Body of pancreas (tissue), 2 donors: ENCODE data around the genes UCMA and FAM107B.

DNA sequence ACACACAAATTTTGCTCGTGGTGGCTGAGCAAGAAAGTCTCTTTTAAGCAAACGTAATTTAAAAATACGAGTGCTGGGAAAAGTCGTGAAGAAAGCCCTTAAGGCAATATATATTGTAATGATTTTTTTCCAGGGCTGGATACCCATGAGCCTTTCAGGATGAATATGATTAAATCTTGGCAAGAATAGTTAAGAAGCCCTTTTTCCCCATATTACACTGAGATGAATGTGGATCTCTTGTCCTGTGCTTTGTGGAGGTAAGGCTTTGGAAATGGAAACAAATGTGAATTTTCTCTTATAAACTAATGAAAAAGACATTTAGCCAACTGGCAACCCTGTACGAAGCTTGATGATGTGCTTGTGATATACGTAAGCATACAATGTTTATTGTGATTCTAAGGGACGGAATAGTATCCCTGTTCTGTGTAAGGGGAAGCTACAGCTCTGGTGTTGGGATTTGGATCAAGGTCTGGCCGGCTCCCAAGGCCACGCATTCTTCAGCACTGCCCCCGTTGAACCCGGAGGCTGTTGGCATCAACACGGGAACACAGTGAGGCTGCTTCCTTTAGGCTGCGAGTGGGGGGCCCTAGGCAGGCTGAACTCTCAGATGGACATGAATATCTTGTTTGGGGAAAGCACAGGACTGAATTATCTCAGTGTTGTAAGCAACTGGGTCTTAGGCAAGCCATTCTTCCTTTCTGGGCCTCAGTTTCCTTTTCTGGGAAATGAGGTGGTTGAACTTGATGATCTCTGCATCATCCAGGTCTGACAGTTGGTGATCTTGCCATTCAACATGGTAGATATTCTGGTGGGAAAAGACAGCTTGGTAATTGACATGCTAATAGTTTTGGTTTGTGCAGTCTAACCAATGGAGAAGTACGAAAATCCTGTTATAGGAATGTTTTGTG is 180.6 kb downstream of the CAMK1D start:
- PRO-cap = no peak
- RAMPAGE, long total RNA, 2 experiments = no peak in any of the 2 experiments

DNA sequence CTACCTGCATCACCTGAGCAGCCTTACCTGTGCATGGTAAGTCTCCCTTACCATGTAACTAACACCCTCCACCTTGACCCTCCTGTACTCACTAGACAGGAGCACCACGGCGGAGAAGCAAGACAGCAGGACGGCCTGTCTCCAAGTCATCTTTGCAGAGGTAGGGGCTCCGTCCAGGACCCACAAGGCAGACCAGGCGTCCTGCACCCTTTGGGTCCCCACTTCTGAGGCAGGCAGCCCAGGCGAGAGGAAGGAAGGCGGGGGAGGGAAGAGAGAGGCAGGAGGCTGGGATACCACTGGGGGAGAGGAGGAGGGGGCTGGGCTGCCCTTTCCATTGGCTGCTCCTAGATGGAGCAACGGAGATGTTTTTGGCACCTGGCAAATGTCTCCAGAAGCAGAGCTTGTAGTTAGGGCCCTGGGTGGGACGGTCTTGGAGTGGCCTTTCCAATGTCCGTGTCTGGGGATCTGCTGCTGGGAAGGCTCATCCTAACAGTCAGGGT is at the start of gene UCMA:
TSS of gene UCMA (minus strand) at position 266 of the 500 bp plus-strand sequence.
- PRO-cap = no peak
- RAMPAGE, long total RNA, 2 experiments = no peak in any of the 2 experiments

GRCh38 chr10:13608266-13608575 is 21.5 kb downstream of the PRPF18 start:
- PRO-cap = unidirectional peak, minus-strand start at chr10:13608393
- RAMPAGE, long total RNA, 2 experiments = no peak in any of the 2 experiments

GRCh38 chr10:13614440-13615195 is 27.9 kb downstream of the PRPF18 start:
- PRO-cap = no peak
- RAMPAGE, long total RNA, 2 experiments = no peak in any of the 2 experiments

GRCh38 chr10:13679660-13680101 is 92.9 kb downstream of the PRPF18 start:
- PRO-cap = no peak
- RAMPAGE, long total RNA, 2 experiments = no peak in any of the 2 experiments

GRCh38 chr10:13757302-13757737 is 170.6 kb downstream of the PRPF18 start:
- PRO-cap = no peak
- RAMPAGE, long total RNA, 2 experiments = no peak in any of the 2 experiments

- PRO-cap = no peak
- RAMPAGE, long total RNA, 2 experiments = no peak in any of the 2 experiments
These were observed 247.8 kb downstream of the PRPF18 start for GRCh38 chr10:13834302-13835302.

DNA sequence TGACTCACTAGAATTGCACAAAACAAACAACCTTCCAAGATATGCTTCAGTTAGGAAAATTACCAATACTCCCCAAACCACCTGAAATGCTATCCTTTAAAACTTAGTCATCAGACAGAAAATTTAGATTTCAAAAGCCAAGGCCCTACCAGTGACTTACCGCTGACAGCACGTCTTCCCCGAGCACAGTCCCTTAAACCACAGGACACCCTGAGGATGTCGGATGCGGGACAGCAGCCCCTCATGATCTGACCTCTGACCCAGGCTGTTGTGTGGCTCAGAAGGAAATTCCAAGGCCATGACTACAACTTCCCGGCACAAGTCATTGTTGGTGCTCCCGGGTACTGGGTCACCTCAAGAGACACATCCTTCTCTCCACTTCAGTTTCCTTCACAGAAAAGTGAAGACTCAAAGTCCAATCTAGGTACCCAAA is 279.4 kb downstream of the PRPF18 start:
- PRO-cap = no peak
- RAMPAGE, long total RNA, 2 experiments = start-site peak on the minus strand in 1 of 2 experiments, centred at position 305 of the sequence, 6 reads per replicate

- PRO-cap = no peak
- RAMPAGE, long total RNA, 2 experiments = no peak in any of the 2 experiments
These were observed 339.4 kb downstream of the FRMD4A start for GRCh38 chr10:13991415-13991669.

GRCh38 chr10:14074566-14074859 is 256.2 kb downstream of the FRMD4A start:
- PRO-cap = no peak
- RAMPAGE, long total RNA, 2 experiments = no peak in any of the 2 experiments

GRCh38 chr10:14181319-14181584 is 149.5 kb downstream of the FRMD4A start:
- PRO-cap = no peak
- RAMPAGE, long total RNA, 2 experiments = no peak in any of the 2 experiments

GRCh38 chr10:14521724-14522086 is 191.0 kb upstream of the FRMD4A start:
- PRO-cap = no peak
- RAMPAGE, long total RNA, 2 experiments = no peak in any of the 2 experiments

- PRO-cap = no peak
- RAMPAGE, long total RNA, 2 experiments = no peak in any of the 2 experiments
These were observed 219.6 kb upstream of the FRMD4A start for GRCh38 chr10:14550102-14550895.

DNA sequence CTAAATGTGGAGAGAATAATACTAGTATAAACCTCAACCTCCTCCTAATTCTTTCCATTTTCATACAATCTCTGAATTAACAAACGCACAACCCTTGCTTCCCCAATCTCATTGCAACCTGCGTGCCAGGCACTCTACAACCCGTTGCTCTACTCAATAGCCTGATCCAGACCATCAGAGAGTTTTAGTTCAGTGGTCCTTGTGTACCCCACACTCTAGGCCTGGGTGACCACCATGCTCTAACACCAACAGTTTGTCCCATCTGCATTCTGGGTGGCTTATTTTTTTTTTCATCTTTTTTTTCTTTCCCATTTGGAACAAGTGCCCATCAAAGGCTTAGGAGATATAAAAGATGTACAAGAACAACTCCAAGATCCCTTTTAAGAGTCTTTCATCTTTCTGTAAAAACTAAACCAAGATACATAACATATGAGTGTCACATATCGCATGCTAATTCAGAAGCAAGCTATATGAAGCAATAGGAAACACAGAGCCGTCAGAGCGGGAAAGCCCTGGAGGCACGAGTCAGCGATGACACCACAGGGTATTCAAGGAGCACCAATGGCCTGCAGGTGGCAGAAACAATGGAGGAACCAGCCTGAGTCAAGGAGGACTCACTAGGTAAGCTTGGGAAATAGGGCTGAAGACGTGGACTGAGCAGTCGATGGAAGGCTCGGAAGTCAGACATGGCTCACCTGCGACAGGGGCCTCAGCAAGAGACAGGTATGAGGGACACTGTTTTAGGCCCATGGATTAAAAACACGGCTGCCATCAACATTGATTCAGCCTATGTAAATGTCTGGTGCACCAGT is 214.6 kb downstream of the FAM107B start:
- PRO-cap = no peak
- RAMPAGE, long total RNA, 2 experiments = no peak in any of the 2 experiments

DNA sequence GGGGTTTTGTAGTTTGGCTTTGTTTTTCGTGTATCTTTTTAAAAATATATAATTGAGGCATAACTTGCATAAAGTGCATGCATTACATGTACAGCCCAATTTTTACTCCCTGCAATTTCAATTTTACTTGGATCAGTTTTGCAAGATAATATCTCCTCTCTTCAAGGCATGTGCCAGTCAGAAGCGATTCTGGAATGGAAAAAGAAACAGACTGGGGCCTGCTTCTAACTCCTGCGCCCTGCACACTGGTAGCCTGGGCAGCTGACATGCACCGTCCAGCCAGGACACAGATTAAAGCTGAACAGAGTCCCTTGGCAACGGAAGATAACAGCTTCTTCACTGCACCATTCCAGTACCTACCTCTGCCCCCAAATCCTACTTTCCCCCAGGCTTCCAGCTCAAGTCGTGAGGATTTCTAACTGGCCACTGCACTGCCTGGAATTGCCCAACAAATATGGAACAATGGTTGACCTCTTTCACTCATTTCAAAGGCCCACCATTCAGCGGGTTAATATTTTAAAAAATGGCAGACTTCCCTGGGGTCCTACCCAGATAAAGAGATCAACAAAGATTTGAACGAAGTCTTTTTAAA is 182.1 kb downstream of the FAM107B start:
- PRO-cap = no peak
- RAMPAGE, long total RNA, 2 experiments = start-site peak on the minus strand in 1 of 2 experiments, centred at position 386 of the sequence, 7 reads per replicate

GRCh38 chr10:14748474-14748773 is 26.3 kb downstream of the FAM107B start:
- PRO-cap = no peak
- RAMPAGE, long total RNA, 2 experiments = no peak in any of the 2 experiments

DNA sequence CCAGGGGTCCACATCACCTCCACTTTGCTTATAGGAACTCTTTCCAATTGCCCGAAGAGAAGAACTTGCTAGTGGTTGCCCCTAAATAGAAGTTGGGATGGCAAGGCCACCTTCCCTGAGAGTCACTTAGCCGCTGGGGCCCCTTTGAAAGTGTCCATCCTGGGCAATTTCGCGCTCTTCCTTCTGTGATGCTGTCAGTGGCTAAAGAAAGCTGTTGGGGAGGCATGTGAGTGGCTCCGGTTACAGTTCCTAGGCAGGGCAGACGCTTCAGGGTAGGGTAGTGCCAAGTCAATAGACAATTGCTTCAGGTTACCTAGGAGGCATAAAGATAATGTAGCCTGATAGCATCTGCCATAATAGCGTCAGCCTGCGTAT is at the start of gene FAM107B:
TSS of gene FAM107B (minus strand) at position 187 of the 375 bp plus-strand sequence.
- PRO-cap = no peak
- RAMPAGE, long total RNA, 2 experiments = no peak in any of the 2 experiments

DNA sequence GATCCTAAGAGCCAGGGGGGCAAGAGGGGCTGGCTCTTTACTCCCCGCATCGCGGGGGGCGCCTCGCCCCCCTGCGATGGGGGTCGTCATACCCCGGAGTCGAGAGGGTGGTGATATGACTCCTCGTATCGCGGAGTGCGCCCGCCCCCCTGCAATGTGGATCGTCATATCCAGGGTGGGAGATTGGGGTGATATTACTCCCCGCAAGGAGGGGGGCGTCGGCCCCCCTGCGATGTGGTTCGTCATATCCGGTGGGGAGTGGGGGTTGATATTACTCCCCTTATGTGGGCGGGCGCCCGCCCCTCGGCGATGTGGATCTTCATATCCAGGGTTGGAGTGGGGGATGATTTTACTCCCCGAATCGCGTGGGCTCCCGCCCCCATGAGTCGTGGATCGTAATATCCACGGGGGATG is 36.7 kb downstream of the MEIG1 start:
- PRO-cap = no peak
- RAMPAGE, long total RNA, 2 experiments = no peak in any of the 2 experiments

GRCh38 chr10:15046600-15047427 is 3.1 kb downstream of the OLAH start:
- PRO-cap = no peak
- RAMPAGE, long total RNA, 2 experiments = no peak in any of the 2 experiments

DNA sequence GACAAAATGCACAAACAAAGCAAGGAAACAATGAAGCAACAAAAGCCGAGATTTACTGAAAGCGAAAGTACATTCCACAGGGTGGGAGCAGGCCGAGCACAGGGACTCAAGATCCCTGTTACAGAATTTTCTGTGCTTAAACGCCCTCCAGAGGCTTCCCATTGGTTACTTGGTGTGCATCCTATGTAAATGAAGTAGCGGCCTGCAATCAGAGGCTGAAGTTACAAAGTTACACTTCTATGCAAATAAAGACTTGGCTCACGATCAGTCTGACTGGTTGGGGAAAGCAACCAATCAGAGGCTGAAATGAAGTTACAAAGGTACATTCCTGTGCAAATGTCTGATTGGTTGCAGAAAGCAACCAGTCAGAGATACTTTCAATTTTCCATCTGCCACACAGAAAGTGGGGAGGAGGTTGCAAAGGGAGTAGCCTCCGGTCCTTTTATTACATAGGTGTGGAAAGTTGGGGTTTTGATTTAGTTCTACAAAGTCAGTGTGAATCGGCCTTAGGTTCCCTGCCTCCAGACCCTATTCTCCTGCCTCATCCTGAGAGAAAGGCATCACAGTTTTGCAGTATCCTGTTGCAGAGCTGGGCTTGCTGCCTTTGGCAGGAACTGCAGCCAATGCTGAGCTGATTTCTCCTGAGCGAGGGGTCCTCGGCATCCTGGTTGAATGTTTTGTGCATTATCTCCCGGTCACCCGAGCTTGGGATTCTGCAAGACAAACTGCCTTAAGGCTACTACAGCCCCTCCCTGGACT is 3.9 kb downstream of the ACBD7 start:
- PRO-cap = no peak
- RAMPAGE, long total RNA, 2 experiments = no peak in any of the 2 experiments